Placental epithelial cell (primary cell): ENCODE results near the gene EVI5.

DNA sequence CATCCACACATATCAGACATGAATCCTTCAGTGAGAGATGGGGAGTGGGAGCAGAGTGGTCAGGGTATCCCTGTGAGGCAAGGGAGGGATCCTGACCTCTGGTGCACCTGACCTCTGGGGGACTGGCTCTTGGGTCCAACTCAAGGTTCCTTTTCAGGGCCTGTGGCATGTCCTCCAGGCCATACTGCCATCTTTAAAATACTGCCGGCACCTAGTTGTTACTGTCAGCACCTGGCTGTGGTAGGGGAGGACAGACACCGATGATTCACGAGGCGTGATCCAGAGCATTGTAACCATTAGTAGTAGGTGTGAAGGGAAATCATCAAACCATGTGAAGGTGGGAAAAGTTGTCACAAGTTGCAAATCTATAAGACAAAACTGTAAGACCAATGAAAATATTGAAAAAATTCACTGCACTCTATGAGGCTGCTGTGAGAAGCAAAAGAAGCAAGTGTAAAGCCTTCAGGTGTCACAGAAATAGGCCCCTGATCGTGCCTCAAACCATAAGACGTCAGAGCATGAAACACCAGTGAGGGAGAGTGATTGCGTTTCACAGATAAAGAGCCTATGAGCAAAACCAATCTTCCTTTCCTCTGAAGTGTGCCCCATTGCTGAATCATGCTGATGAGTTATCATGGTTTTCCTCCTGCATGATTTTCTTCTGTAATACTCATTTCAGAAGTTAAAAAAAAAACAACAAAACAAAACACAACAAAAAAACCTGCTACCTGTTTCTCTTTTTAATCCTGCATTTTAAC is 55.3 kb downstream of the CDC7 start:
- CAGE, long polyA plus RNA = no peak

DNA sequence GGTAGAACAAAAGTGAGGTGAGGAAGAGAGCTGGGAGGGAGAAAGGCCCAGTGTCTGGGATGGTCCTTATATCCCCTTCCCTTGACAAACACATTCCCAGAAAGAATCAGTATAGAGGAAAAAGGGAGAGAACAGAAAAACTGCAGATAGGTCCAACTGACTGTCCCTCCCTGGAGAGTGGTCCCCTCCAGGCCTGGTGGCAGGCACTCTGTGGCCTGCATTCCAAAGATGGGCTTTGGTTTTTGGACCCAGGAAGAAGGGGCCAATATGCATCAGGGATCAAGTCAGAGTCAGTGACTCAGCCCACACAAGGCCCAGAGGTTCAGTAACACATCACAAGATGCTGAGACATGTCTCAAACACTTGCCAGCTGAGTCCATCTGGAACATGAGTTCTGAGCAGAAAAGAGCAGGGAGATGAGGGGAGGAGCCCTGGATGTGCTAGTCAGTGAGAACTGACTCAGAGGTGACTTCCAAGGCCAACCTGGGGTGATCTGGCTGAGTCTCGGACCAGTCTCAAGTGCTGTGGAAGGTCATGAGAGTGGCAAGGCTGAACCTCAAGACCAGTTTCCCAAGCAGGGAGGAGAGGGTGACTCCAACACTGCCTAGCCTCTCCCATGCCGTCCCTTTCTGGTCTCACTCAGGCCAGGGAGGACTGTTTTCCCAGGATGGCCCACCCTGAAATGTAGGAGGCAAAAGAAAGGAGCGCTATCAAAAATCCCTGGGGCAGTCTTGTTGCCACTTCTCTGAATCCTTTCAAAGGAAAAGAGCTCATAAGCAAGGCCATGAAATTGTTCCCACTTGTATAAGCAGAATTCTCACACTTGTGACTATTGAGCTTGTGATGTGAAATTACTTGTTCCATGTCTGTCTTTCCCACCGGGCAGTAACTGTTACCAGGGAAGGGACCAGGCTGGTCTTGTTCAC is 150.2 kb downstream of the CDC7 start:
- CAGE, long polyA plus RNA = no peak

GRCh38 chr1:91699472-91699985 is 186.4 kb downstream of the TGFBR3 start:
- CAGE, long polyA plus RNA = no peak

GRCh38 chr1:91765162-91765759 is 120.7 kb downstream of the TGFBR3 start:
- CAGE, long polyA plus RNA = no peak

- CAGE, long polyA plus RNA = no peak
Measured at GRCh38 chr1:91792039-91792443, 93.9 kb downstream of the TGFBR3 start.

GRCh38 chr1:91804199-91805298 is 81.4 kb downstream of the TGFBR3 start:
- CAGE, long polyA plus RNA = no peak

GRCh38 chr1:91828496-91829279 is 57.3 kb downstream of the TGFBR3 start:
- CAGE, long polyA plus RNA = no peak

- CAGE, long polyA plus RNA = no peak
Measured at GRCh38 chr1:91846403-91847276, 39.3 kb downstream of the TGFBR3 start.

- CAGE, long polyA plus RNA = no peak
Measured at GRCh38 chr1:92484364-92484707, 2.4 kb downstream of the GFI1 start.

DNA sequence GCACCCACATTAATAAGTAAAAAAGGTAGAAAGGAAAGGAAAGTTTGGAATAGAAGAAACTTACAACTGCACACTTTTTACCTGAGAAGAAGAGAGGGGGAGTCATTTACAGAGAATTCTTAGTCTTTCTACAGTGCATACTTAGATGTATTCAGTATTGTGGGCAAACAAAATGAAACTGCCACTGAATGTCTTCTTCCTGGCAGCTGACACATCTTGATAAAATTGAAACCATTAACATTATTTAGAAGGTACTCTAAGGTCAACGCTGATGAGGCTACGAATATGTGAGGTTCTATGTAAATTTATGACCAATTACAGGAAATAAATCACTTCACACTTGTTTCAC is 51.2 kb upstream of the GFI1 start:
- CAGE, long polyA plus RNA = no peak

DNA sequence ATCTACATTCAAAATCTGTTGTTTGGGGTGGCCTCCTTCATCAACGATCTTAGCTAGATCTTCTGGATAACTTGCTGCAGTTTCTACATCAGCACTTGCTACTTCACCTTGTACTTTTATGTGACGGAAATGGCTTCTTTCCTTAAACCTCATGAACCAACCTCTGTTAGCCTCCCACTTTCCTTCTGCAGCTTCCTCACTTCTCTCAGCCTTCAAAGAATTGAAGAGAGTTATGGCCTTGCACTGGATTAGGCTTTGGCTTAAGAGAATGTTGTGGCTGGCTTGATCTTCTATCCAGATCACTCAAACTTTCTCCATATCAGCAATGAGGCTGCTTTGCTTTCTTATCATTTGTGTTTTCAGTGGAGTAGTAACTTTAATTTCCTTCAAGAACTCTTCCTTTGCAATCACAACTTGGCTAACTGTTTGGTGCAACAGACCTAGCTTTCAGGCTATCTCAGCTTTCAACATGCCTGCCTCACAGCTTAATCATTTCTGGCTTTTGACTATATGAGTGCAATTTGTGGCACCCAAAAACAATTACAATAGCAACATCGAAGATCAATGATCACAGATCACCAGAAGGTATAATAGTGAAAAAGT is 56.5 kb upstream of the GFI1 start:
- CAGE, long polyA plus RNA = no peak

DNA sequence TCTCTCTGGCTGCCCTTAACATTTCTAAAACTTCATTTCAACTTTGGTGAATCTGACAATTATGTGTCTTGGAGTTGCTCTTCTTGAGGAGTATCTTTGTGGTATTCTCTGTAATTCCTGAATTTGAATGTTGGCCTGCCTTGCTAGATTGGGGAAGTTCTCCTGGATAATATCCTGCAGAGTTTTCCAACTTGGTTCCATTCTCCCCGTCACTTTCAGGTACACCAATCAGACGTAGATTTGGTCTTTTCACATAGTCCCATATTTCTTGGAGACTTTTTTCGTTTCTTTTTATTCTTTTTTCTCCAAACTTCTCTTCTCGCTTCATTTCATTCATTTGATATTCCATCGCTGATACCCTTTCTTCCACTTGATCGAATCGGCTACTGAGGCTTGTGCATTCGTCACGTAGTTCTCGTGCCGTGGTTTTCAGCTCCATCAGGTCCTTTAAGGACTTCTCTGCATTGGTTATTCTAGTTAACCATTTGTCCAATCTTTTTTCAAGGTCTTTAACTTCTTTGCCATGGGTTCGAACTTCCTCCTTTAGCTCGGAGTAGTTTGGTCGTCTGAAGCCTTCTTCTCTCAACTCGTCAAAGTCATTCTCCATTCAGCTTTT is 147.5 kb upstream of the GFI1 start:
- CAGE, long polyA plus RNA = no peak

- CAGE, long polyA plus RNA = no peak
Measured at GRCh38 chr1:92784495-92785238, at the start of gene EVI5. Gene EVI5 (minus strand): TSS chr1:92785108.

DNA sequence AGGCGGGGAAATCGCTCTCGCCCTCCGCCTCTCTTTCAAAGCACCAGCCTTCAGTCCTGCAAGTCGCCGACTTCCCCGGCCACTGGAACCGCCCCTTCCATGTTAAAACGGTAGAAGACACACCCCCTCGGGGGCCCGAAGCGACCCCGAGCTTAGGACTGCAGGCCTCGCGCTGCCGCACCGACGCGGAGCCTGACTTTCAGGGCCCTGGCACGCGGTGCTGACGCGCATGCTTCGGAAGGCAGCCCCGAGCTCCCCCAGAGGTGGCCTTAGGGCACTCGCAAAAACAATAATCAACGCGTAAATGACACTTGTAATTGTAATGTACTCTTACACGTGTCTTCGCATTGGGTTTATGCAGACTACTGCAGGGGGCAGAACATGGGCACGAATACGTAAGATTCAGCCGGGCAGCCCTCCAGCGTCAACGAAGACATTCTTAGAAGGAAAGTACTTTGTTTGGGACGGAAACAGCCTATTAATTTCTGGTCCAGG is 378 bp upstream of the EVI5 start:
- CAGE, long polyA plus RNA = no peak

GRCh38 chr1:92950477-92950824 is 10.8 kb downstream of the DIPK1A start:
- CAGE, long polyA plus RNA = no peak

DNA sequence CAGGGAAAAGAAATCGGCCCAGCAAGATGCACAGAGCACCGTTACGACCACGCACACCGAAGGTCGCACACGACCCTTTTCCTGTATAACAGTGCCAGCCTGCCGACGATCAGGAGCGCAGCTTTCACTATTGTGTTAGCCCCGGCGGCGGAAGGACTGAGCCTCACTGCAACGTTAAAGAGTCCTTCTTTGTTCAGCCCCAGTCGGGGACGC is 214 bp upstream of the MTF2 start:
- CAGE, long polyA plus RNA = no peak

DNA sequence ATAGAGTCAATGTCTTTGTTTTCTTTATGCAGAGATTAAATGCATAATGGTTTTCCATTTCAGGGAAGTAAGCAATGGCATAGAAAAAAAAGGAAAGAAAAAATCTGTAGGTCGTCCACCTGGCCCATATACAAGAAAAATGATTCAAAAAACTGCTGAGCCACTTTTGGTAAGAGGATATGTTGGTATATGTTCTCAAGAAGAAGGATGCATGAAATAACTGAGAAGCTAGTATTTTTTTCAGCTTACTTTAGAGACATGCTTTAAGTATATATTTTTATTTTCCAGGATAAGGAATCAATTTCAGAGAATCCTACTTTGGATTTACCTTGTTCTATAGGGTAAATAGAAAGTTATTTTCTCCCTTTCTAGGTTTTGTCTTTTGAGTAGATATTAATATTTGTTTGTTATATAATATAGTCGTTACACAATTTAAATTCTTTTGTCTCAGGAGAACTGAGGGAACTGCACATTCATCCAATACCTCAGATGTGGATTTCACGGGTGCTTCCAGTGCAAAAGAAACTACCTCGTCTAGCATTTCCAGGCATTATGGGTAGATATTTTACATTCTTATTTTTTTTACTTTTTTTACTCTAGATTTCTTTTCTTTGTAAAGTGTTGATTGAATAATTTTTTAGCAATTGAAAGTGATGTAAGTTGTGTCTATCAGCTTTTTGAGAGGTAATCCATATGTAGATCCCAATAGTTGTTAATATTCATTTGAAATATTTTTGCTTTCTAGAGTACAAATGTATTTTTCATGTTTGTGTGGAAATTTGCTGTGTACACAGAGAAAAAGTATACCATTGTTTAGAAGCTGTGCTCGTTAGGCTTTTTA is 46.4 kb downstream of the TMED5 start:
- CAGE, long polyA plus RNA = no peak

DNA sequence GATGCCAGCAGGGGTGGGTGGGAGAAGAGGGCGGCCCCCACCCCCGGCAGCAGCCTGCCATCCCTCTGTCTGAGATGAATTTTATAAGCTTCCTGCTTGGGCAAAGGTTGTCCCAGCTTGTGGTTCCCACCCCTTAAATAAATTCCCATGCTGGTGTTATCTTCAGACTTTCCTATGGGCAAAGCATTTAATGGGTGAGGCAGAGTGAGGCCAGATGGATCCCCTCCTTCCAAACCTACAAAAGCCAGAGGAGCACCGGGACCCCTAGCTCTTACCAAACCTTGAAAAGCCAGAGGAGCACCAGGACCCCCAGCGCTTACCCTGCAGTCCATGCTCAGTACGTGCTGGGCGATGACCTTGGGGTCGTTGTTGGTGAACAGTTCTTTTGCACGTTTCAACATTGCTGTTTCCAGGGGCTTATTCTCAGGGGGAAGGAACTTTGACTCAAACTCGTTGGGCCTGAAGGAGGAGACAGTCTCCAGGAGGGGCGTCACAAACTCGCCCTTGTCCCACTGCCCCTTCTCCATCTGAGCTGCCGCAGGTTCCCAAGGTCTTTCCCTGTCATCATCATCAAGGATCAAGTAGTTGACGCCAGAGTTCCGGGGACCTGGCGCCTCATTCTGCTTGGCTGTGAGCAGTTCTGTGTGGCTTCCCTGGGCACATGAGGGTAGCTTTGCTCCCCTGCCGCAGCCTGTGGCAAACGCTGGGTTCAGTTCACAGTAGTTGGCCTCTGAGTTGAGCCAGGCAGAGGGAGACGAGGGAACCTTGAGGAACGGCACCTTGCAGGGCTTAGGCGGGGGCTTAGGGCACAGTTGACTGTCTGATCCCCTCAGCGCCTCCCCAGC is 99.4 kb downstream of the BCAR3 start:
- CAGE, long polyA plus RNA = no peak

- CAGE, long polyA plus RNA = no peak
Measured at GRCh38 chr1:93597620-93598437, 83.8 kb downstream of the BCAR3 start.

DNA sequence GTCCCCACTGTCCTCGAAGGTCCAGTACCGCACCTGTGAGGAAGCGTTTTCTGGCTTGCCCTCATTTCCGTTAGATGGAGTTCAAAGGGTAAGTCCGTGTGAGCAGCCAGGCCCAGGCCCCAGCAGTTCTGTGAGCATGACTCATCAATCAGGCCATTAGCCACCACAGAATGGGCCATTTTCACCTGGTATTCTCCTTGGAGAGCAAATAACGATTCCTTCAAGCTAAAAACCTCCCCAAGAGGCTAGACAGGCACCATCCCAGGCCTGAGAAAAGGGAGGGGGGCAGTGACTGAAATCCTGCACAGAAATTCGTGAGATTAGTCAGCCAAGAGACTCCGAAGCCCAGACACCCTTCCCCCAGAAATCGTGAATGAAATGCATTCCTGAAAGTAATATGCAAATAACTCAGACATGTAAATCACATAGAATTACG is 66.0 kb downstream of the BCAR3 start:
- CAGE, long polyA plus RNA = no peak